ENCODE measurements around the gene EPB42.

DNA sequence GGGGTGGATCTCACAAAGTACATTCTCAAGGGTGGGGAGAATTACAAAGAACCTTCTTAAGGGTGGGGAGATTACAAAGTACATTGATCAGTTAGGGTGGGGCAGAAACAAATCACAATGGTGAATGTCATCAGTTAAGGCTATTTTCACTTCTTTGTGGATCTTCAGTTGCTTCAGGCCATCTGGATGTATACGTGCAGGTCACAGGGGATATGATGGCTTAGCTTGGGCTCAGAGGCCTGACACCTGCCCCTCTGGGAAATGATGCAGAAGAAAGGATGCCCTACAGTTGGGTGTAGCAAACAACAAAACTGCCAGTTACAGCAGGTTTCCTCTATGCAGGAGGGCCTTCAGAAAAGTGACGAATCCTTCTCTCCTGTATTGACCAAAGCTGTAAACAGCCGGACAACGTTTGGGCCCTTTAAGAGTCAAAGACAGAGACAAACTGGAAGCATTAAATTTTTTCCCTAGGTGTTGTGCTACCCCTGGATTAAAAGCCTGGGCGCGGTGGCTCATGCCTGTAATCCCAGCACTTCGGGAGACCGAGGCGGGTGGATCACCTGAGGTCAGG is 49.4 kb downstream of the OIP5 start:
- PRO-cap = no peak
- RAMPAGE, long total RNA, 2 experiments = no peak in any of the 2 experiments

- PRO-cap = no peak
- RAMPAGE, long total RNA, 2 experiments = no peak in any of the 2 experiments
Measured at GRCh38 chr15:41290991-41291745, 41.2 kb downstream of the OIP5 start.

DNA sequence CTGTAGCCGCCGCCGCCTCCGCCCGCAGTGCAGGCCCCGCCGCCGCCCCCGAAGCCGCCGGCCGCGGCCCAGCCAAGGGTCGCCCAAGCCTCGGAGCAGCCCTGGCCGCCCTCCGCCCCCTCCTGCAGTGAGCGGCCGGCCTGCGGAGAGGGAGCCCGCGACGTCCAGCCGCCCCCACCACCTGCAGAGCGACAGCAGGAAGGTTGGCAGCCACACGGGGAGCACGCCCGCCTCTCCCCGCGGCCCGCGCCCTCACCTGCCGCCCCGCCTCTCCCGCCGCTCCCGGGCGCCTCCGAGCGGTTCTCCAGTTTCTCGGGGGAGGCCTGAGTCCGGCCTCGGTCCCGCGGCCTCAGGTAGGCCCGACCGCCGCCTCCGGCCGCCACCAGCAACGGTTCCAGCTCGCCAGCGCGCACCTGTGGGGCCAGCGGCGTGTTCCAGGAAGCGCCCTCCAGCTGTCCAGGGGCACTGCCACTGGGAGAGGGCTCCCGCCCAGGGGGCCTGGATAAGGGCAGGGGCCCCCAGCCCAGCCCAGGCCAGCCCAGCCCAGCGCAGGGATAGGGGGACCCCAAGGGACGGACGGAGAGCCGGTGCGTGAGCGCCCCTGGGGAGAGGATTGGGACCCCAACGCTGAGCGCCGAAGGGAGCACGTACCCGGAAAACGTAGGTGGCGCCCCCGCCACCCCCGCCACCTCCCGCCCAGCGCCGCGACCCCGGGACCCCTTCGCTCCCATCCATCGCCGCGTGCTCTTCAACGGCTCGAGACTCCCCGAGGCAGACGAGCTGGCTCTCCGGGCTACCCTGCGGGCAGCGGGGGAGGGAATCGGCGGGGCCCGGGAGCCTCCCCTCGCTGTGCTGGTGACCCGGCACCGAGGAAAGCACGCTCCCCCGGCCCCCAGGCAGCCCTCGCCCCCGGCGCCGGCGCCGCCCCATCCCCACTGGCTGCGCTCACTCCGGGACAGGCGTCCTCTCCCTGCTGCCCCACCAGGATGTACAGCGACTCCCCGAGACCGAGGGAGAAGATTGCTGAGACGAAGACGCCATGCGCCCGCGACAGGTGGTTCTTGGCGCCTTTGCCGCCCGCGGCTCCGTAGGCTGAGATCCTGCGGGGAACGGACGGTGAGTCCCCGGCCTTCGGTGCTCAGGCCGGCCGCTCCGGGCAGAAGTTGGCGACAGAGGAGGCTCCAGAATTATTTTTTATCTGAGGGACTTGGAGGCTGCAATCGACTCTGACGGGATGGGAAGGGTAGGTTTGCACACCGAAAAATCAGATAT is 2.0 kb downstream of the LTK start:
- PRO-cap = no peak
- RAMPAGE, long total RNA, 2 experiments = no peak in any of the 2 experiments

DNA sequence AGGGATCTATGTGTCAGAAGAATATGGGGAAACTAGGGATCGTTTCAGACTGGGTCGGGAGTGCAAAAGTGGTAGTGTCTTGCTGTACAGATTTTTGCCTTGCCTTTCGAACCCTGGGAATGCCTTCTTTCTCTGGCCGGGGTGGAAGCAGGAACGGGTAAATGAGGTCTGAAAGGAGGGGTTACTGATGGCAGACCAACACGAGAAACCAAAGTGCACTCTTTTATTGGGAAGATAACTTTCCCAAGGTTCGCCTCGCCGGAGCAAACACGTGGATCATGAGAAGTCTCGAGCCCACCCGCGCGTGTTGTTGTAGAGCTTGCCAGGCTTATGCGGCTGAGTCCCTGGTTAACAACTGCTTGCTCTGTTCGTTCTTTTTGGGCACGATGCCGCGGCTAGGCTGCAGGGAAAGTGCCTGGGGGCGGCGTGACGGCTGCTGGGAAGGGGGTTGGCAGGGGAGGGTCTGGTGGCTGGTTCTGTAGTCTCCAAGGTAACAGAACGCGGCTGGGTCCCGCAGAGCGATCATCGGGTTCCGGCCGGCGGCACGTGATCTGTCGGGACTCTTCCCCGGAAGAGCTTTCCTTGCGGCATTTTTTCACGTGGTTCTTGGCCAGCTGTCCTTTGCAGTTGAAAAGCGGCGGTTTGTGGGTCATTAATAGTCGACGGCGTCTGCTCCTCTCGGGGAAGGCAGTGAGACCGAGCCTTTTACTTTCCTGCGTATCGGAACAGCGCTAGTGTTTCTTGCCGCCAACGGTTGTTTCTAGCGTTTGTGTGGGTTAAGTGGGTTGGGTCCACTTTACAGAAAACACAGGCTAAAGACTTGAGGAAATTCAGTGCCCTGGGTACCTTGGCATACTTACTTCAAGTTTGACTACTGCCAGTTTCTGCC is 102.6 kb downstream of the TYRO3 start:
- PRO-cap = bidirectional peak, plus-strand start at position 658 of the sequence, minus-strand start at position 546 of the sequence
- RAMPAGE, long total RNA, 2 experiments = no peak in any of the 2 experiments

- PRO-cap = no peak
- RAMPAGE, long total RNA, 2 experiments = no peak in any of the 2 experiments
Measured at GRCh38 chr15:41796508-41797102, 22.3 kb downstream of the MAPKBP1 start.

DNA sequence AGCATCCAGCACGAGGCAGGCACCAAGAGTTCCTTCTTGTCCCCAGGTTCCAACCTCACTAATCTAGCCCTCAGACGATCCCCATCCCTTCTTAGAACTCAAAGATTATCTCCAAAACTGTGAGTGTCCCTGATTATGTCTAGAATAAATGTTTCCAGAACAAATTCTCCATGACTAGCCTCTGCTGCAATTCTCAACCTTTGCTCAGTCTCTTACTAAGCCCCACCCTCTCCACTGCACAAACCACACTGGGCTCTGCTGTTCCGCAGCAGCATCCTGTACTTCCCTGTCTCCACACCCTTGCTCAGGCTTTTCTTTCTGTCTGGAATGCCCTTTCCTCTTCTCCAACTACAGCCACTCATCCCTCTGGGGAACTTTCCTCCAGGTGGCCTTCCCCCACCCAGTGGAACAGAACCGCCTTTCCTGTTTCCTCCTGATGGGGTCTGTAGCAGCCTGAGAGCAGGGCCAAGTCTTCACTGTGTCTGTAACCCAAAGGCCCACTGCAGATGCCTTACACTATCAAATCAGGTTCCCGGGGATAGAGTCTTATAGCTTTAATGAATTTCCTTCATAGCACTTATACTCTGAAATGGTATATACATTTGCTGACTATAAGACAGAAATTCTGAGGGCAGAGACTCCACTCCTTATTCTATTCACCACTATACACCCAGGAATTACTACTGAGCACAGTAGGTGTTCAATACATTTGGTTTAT is 32.8 kb upstream of the SPTBN5 start:
- PRO-cap = no peak
- RAMPAGE, long total RNA, 2 experiments = no peak in any of the 2 experiments

- PRO-cap = no peak
- RAMPAGE, long total RNA, 2 experiments = no peak in any of the 2 experiments
Measured at GRCh38 chr15:41944167-41944768, 28.1 kb downstream of the EHD4 start.

GRCh38 chr15:42035265-42035905 is 14.5 kb upstream of the PLA2G4E start:
- PRO-cap = no peak
- RAMPAGE, long total RNA, 2 experiments = no peak in any of the 2 experiments

- PRO-cap = no peak
- RAMPAGE, long total RNA, 2 experiments = no peak in any of the 2 experiments
Measured at GRCh38 chr15:42082983-42083260, 11.4 kb downstream of the PLA2G4D start.

- PRO-cap = no peak
- RAMPAGE, long total RNA, 2 experiments = no peak in any of the 2 experiments
Measured at GRCh38 chr15:42085246-42085533, 9.2 kb downstream of the PLA2G4D start.

DNA sequence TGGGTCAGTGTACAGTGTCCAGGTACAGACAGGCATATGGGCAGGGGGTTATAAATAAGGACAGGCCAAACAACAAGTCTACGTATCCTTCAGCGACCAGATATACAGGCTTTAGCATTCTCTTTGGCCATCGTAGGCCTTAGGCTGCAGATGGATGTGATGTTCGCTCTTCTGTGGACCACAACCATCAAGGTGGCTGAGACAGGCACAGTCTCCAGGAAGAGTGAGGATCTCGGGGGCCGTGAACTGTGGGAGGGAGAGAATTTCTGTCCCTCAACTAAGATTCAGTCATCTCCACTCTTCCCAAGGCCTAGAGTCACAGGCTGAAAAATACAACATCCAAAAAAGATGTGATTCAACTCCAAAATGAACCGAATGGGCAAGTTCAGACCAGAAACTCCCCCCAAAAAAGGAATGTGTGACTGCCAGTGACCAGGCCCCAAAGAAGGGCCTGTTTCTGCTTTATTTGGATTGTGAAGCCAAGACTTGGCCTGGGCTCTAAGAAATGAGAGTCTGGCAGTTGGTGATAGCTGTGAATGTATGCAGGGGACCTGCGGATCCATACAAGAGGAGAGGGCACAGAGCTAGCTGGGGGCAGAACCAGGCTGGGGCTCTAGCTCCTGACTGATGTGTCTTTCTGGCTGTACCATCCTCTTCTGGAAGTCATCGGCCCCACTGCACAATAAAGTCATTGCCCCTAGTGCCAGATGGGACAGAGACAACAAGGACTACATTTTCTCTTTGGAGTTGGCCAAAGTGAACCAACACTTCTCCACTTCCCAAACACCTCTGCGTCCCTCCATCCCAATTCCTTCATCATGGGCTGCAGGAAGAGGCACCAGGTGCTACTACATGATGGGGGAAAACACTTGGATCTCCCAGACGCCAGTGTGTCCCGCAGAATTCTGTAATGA is 1.4 kb upstream of the PLA2G4F start:
- PRO-cap = no peak
- RAMPAGE, long total RNA, 2 experiments = no peak in any of the 2 experiments

DNA sequence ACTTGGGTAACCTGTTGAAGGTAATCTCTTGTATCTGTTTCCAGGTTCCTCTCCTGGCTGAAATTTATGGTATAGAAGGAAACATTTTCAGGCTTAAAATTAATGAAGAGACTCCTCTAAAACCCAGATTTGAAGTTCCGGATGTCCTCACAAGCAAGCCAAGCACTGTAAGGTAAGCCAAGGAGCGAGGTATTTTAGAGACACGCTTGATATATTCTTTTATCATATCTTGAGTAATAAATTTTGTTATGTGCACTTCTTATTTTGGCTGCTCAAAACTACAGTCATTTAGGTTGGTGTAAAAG is 14.4 kb upstream of the TMEM87A start:
- PRO-cap = no peak
- RAMPAGE, long total RNA, 2 experiments = no peak in any of the 2 experiments

- PRO-cap = no peak
- RAMPAGE, long total RNA, 2 experiments = no peak in any of the 2 experiments
Measured at GRCh38 chr15:42392371-42393138, 33.3 kb downstream of the CAPN3 start.

DNA sequence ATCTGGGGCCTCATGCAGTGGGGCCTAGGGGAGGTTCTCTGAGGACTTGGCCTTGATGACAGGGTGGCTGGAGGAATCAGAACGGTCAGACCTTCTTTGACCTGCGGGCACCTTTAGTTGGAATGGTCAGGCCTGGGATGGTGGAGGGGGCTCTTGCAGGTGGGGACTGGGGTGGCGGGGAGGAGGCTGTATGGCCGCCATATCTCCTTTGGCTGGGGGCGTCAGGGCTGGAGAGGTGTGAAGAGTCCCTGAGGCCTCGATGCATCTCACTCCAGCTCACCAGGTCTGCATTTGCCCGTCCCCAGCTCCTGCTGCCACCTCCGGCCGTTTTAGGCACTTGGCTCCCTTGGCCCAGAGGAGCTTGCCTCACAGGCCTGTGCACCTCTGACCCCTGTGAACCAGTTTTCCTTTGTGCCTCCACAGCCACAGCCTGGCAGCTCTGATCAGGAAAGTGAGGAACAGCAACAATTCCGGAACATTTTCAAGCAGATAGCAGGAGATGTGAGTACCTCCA is 49.6 kb downstream of the CAPN3 start:
- PRO-cap = no peak
- RAMPAGE, long total RNA, 2 experiments = no peak in any of the 2 experiments

- PRO-cap = no peak
- RAMPAGE, long total RNA, 2 experiments = no peak in any of the 2 experiments
Measured at GRCh38 chr15:42448034-42448697, 42.8 kb downstream of the ZNF106 start.

DNA sequence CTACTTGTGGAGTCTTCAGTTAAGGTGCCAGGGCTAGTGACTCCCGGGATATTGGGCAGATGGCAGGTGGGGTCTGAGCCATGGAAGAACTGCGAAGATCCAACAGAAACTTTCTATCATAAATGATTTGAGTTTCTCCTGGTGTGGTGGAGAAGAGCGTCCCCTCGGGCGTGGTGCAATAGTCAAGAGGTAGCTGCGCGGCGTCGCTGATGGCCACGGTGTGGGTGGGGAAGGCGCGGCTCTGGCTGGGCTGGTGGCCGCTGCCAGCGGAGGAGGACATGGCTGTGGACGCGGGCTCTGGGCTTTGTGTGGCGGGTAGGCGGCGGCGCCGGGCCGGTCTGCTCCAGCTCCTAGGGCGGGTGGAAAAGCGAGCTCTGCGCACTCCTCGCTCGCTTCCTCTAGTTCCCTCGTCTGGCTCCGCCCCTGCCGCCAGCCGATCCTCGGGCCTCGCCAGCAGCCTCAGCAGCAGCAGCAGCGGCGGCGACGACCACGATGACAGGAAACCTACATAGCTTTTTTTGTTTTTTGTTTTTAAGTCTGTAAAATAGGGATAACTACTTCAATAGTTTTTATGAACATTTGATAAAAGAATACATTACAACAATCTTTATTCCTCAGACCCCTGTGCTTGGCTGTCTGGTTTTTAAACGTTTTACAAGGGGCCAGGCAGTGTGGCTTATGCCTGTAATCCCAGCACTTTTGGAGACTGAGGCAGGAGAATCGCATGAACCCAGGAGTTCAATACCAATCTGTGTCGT is 6.0 kb downstream of the STARD9 start:
- PRO-cap = bidirectional peak, plus-strand start at position 468 of the sequence, minus-strand start at position 376 of the sequence
- RAMPAGE, long total RNA, 2 experiments = no peak in any of the 2 experiments

DNA sequence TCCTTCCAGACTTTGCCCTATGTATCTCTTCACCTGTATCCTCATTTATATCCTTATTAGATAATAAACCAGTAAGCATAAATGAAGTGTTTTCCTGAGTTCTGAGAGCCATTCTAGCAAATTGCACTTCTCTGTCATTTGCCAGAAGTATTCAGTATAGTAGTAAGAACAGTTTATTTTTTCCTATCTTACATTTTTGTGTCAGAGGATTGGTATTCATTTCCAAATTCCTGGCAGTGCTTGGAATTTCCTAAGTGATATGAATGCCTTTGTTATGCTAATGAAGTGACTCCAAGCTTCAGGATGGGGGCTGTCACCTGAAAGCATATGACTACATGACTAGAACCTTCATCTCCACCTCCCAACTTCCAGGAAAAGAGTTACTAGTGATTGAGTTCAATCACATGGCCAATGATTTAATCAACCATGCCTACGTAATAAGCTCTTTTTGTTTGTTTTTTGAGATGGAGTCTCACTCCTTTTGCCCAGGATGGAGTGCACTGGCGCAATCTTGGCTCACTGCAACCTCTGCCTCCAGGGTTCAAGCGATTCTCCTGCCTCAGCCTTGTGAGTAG is 30.1 kb downstream of the TTBK2 start:
- PRO-cap = unidirectional peak, minus-strand start at position 140 of the sequence
- RAMPAGE, long total RNA, 2 experiments = no peak in any of the 2 experiments

GRCh38 chr15:42919616-42920118 is 911 bp downstream of the TTBK2 start:
- PRO-cap = bidirectional peak, plus-strand start at chr15:42919948, minus-strand start at chr15:42919984
- RAMPAGE, long total RNA, 2 experiments = start-site peak on the minus strand in 1 of 2 experiments, at chr15:42919544-42919719 at its widest, 7 reads per replicate

DNA sequence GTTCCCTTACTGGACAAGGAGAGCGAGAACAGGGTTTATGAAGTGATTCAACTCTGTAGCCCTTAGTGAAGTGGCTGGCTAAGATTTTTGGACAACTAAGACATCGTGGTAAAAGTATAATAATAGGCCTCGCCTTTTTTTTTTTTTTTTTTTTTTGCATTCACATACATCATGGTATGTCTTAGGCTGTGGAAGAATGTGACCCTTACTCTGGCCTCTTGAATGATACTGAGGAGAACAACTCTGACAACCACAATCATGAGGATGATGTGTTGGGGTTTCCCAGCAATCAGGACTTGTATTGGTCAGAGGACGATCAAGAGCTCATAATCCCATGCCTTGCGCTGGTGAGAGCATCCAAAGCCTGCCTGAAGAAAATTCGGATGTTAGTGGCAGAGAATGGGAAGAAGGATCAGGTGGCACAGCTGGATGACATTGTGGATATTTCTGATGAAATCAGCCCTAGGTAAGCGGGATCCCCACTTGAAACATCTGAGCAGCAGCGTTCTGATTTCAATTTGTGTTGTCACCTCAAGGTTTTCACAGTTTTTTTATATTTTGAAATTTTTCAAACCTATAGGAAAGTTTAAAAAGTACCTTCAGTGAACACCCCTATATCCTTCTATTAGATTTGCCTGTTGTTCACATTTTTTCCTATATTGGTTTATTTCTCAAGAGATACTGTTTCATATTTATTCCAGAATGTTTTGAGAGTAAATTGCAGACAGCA is 6.2 kb downstream of the CCNDBP1 start:
- PRO-cap = no peak
- RAMPAGE, long total RNA, 2 experiments = no peak in any of the 2 experiments

DNA sequence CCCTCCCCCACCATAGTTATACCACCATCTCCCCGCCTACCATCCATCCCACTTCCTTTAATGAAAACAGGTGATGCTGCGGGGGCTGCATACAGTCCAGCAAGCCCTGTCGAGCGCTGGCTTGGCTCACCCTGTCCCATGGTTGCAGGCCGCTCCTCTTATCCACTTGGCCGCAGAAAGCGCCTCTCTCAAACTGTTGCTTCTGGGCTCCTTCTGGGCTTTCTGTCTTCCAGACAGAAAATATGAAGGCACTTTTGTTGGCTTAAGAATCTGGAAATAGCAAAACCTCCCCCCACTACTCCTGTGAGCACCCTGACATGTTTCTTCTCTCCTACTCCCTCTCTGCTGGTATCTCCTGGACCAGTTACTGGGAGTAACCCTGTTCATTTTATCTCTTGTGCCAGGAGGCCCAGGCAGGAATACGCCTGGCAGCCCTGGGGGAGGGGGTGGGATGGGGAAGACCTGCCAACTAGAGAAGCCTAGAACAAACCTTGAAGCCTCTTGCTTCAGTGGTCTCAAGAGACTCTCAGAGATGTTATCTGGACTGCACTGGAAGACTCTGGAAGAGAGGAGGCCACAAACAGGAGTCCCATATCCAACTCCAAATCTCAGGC is at the start of gene EPB42:
TSS of gene EPB42 (minus strand) at position 333 of the 614 bp plus-strand sequence.
- PRO-cap = no peak
- RAMPAGE, long total RNA, 2 experiments = no peak in any of the 2 experiments